Mesenchymal stem cell of the bone marrow (primary cell): ENCODE measurements around a stretch of chr22.

DNA sequence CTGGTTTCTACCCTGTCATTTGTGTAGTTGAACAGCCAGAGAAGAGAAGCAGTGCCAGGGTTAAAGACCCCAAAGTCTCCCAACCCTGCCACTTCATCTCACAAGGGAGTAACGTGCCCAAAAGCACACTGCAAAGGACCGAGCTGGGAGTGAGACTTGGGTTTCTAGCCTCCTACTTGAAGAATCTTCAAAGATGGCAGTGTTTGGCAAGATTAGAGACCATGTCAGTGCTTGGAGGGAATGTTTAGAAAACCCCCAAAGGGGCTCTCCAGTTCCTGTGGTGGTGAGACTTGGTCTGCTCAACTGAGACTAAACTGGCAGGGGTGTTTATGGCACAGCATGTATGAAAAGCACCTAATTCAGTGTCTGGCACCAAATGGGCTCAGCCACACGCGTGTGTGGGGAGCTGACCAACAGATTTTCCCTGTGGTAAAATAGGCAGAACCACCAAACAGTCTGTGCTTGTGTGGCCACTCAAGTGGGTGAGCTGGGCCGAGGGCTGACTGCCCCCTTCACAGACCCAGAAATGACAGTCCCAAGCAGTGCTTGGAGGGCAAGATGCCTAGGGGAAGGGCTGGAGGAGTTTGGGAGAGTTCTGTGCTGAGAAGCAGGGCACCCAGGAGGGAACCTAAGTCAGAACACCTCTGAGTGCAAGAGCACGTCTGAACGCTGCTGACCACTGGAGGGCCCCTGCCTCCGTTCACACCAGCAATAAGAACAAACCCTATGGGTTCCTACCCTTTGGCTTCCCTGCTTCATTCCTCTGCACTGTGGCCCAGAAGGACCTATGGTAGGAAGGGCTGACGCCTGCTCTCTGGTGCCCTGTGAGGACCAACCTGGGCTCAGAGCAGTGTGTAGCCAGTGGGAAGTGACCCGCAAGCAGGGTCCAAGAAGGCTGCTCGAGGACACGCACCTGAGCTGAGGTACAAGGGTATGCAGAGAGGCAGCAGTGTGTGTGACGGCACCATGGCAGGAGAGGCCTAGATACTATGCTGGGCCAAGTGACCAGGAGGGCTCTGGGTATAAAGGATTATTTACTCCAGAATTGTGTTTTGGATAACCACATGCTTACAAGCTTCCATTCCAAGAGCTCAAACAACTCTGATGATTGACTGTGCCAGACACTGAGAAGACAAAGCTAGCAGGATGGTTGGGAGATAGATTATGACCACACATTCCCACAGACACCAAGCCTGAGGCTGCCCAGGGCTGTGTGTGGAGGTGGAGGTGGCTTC, 68.6 kb upstream of the CLTCL1 start:
- CAGE, long polyA plus RNA: no peak

- CAGE, long polyA plus RNA: no peak
These were observed 29.9 kb downstream of the HIRA start for GRCh38 chr22:19401221-19402508.

GRCh38 chr22:19422621-19423099, 8.9 kb downstream of the HIRA start:
- CAGE, long polyA plus RNA: no peak

DNA sequence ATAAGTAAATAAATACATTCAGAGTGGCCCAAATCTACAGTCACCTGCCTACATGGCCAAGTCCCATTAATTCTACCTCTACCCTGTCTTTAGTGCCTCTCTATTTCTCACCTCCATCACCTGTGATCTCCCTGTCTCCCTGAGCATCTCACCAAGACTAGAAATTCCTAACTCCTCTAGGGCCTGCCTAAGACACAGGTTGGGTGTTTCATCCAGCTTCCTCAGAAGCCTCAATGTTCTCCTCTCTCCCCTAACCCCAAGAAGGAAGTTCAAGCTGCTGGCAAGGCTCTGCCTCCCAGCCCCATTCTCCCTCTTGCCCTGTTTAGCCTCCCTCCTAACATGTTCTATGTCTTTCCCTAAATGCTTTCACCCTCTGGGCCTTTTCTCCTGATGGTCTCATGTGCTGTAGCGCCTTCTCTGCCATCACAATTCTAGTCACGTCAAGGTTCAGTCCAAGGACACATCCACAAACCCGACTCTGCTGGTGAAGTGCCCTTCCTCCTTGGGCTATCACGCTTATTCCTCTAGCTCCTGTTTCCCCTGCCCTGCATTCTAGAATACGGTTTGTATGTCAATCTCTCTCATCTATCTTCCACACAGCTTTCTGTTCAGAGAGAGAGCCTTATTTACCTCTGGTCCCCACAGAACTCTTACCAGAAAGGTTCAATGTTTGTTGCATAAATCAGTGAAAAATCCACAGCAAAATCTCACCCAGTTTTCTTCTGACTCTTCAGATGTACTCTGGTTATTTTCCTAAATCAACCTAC, 5.3 kb downstream of the HIRA start:
- CAGE, long polyA plus RNA: no peak

GRCh38 chr22:19483404-19484102, 3.8 kb downstream of the CDC45 start:
- CAGE, long polyA plus RNA: no peak

- CAGE, long polyA plus RNA: no peak
These were observed 30.5 kb upstream of the CLDN5 start for GRCh38 chr22:19554650-19555174.

DNA sequence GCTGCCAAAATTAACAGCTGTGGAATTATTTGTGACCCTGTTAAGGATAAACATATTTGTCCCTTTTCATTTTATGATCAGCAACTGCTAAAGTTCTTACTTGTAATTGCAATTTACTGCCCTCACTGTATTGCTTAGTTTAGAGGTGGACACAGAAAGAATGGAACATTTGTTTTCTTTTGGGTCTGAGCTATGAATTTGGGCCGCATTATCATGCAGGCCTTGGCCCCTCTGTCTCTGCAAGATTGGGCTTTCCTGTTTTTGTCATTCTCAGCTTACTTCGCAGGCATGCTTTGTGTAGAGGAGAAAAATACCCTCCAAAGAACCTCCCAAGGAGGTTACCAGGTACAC, 47.6 kb upstream of the CLDN5 start:
- CAGE, long polyA plus RNA: no peak

- CAGE, long polyA plus RNA: no peak
These were observed 52.8 kb upstream of the CLDN5 start for GRCh38 chr22:19576816-19577528.

- CAGE, long polyA plus RNA: no peak
These were observed 15.3 kb upstream of the TBX1 start for GRCh38 chr22:19745037-19745868.

DNA sequence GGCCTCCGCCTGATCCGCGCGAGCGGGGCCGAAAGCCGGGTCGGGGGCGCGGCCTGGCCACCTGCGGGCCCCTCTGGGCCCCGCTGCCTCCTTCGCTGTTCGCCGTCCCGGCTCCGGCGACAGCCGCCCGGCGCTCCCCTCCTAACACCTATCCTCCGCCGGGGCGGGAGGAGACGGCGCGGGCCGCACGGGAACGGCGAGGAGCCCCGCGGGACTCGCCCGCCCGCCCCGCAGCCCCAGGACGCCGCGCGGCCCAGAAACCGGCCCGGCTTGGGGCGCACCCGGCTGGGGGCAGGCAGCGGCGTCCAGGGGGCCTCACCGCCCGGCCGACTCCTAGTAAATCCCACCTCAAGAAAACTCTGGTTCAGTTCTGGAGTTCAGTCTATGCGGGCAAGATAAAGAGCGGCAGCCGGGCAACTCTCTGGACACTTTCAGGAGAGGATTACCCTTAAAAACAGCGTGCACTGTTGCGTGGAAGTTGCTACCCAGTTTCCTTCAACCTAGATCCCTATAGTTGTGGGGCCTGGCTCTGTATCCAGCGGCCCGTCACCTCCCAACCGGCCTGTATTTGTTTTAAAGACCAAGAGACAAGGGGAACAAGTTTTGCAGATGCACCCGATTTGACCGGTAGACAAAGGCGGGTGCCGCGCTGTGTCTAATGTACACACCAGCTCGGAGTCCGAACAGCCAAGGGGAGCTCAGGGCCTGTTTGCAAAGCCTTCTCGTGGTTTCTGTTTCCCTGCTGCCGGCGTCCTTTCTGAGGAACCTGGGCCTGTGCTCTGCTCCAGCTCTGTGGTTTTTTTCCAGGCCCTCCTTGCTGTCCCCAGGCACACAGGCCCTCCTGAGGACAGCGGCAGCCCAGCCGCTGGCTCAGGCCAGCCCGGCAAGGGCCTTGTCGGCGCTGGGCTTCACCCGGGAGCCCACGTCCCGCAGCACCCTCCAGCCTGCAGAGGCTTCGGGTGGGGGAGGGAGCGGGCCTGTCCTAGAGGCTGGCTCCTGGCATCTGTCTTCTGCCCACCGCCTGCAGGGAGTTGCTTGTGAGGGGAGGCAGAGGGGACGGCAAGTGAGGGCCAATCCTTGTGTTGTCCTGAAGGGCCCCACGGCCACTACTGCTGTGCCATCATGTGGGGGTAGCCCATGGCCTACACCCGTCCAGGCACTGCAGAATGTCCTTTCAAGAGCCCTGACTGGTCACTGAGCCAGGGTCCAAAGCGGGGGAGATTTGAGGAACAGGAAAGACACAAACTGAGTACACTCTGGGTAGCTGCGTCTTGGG, 1.2 kb downstream of the TBX1 start:
- CAGE, long polyA plus RNA: no peak

DNA sequence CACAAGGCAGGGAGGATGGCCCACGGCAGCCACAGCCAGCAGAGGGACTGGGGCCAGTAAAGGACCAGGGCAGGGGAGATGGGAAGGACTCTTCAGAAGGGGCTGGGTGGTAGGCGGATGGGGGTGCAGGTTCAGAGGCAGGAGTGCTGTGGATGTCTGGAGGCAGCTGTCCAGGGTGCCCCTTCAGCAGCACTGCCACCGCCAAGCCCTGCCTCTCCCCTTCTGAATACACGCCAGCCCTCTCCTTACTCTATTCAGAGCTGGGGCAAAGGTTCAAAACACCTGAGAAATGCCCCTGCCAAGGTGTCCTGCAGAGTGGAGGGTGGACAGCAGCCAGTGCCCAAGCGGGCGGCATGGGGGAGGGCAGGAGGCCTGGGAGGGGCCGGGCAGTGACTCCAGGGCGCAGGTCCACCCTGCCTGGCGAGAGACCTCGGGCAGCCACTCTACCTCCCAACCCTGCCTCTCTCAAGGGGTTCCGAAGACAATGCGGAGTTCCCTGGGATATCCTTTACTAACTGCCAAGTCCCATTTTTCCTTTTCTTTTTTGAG, 31.9 kb downstream of the GNB1L start:
- CAGE, long polyA plus RNA: no peak

DNA sequence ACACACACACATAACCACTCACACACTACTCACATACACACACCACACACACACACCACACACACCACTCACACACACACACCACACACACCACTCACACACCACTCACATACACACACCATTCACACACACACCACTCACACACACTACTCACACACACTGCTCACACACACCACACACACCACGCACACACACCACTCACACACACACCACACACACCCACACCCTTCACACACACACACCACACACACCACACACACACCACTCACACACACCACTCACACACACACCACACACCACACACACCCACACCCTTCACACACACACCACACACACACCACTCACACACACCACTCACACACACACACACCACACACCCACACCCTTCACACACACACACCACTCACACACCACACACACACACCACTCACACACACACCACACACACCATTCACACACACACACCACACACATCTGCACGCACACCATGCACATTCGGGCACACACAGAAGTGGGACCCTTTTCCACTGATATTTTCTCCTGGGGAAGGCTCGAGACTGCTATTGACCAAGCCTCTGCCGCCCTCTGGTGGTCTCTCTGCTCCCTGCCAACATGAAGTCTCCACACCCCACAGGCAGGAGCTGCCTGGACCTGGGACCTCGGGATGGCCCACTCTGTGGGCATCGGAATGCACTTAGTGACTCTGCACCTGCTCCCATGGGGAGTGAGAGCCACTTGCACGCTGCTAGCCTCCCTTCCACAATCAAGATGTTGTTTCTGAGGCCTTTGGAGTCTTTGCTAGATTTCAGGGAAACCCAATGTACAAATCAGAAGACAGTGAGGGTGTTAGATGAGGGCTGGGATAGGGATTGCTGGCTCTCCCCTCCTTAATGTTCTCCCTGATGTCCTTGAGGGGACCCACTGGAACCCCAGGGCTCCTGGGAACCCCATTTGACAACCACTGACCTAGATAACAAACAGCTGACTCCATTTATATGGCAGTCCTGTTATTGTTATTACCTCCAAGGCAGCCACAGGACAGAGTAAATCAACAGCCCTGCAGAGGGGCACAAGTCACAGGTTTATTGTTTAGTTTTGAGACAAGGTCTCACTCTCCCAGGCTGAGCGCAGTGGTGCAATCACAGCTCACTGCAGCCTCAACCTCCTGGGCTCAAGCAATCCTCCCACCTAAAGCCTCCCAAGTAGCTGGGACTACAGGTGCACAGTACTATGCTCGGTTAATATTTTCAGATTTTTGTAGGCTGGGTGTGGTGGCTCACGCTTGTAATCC, 31.6 kb upstream of the COMT start:
- CAGE, long polyA plus RNA: no peak

- CAGE, long polyA plus RNA: no peak
These were observed 13.2 kb upstream of the COMT start for GRCh38 chr22:19928195-19928862.

DNA sequence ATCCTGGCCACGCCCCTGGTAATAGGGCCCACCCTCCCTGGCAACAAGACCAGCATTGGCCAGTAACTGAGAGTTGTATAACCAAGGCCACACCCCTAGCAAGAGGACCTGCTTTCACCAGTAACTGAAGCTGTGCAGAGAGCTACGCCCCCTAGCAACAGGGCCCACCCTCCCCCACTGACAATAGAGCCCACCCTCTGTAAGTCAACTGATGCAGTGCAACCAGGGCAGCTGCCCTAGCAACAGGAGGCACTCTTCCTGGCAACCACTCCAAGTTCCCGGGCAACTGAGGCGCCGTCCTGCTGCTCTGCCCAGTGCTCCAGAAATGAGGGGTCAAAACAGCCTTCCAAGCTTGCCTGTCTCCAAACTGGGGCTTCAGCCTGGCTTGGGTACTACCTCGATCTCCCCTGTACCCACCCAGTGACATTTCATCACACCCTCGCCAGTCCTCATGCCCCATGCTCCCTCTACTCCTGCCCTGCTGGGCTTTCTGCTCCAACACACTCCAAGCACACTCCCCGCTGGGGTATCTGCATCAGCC, 33.0 kb upstream of the TXNRD2 start:
- CAGE, long polyA plus RNA: no peak

DNA sequence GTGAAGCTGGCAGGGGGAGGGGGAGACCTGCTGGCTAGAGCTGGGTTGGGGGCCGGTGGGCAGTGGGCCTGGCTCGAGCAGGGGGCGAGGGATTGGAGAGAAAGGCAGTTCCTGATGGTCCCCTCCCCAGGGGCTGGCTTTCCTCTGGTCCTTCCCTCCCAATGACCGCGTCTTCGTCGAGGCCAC, 12.0 kb downstream of the TANGO2 start:
- CAGE, long polyA plus RNA: no peak

- CAGE, long polyA plus RNA: no peak
These were observed 5.2 kb upstream of the TRMT2A start for GRCh38 chr22:20122117-20122737.

DNA sequence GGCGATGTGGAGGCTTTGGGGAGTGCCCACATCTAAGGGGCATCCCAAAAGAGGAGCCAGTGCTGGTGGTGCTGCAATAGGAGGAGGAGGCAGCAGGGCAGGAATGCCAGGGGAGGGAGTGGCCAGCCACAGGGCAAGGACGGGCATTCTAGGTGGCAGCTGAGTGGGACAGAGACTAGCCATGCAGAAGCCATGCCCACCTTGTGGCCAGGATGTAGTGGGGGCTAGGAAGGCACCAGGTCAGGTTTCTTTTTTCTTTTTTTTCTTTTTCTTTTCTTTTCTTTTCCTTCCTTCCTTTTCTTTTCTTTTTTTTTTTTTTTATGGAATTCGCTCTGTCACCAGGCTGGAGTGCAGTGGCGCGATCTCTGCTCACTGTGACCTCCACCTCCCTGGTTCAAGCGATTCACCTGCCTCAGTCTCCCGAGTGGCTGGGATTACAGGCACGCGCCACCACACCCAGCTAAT, 18.8 kb downstream of the DGCR6L start:
- CAGE, long polyA plus RNA: no peak

GRCh38 chr22:20430510-20431710, 6.7 kb downstream of the SCARF2 start:
- CAGE, long polyA plus RNA: no peak

DNA sequence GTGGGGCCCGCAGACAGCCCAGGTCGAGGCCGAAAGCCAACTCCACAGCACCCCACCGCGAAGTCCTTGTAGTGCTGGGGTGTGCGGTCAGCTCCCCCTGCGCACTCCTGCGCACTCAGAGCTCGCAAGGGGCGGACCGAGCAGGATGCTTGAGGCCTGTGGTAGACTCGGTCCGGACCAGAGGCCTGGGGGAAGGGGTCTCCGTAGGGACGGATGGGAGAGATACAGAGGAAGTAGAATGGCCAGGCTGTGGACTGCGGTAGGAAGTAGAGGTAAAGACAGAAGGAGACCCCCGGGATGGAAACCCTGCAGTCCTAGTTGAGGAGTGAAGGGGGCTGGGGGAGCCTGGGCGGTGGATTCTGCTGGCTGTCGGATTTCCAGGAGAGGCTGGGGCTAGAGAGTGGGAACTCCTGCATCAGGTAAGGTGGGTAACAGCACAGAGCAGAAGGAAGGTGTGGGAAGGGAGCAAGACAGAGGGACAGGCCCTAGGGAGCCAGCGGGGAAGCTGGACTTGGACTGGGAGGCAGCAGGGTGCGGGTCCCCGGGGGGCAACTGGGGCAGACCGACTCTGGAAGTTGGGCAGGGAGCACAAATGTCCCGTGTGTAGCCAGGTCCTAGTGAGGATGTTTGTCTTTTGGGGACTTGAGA, 739 bp upstream of the SCARF2 start:
- CAGE, long polyA plus RNA: no peak

- CAGE, long polyA plus RNA: no peak
These were observed 1.3 kb downstream of the MED15 start for GRCh38 chr22:20508582-20509228.